Rectum (tissue), 1 donor: Measurements from ENCODE around the genes SLC25A34 and NECAP2.

- PRO-cap = bidirectional peak, plus-strand start at chr1:15388366, minus-strand start at chr1:15388262
Measured at GRCh38 chr1:15387968-15388870, 21.5 kb upstream of the EFHD2 start.

GRCh38 chr1:15519365-15519603 lies 4.7 kb downstream of the CASP9 start:
- PRO-cap = no peak

DNA sequence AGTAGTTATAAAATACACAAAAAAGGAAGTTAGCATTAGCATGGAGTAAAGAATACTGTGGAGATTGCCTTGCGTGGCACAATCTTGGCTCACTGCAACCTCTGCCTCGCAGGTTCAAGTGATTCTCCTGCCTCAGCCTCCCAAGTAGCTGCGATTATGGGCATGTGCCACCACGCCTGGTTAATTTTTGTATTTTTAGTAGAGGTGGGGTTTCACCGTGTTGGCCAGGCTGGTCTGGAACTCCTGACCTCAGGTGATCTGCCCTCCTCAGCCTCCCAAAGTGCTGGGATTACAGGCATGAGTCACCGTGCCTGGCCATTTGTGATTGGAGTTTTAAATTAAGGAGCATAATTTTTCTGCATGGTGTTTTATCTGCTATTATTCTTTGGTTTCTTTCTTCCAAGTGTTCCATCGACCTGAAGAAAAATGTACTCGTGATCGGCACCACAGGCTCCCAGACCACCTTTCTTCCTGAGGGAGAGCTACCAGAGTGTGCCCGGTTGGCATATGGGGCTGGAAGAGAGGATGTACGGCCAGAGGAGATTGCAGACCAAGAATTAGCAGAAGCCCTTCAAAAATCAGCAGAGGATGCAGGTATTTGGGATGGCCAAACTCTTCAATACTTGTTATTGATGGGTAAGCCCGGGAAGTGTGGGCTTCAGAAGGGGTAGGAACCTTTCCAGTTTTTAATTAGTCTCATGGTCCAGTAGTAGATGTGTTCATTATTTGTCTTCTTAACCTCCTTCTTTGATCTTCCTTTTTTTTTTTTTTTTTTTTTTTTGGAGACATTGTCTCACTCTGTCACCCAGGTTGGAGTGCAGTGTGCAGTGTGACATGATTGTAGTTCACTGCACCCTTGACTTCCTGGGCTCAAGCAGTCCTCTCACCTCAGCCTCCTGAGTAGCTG lies 8.0 kb upstream of the RSC1A1 start:
- PRO-cap = no peak

DNA sequence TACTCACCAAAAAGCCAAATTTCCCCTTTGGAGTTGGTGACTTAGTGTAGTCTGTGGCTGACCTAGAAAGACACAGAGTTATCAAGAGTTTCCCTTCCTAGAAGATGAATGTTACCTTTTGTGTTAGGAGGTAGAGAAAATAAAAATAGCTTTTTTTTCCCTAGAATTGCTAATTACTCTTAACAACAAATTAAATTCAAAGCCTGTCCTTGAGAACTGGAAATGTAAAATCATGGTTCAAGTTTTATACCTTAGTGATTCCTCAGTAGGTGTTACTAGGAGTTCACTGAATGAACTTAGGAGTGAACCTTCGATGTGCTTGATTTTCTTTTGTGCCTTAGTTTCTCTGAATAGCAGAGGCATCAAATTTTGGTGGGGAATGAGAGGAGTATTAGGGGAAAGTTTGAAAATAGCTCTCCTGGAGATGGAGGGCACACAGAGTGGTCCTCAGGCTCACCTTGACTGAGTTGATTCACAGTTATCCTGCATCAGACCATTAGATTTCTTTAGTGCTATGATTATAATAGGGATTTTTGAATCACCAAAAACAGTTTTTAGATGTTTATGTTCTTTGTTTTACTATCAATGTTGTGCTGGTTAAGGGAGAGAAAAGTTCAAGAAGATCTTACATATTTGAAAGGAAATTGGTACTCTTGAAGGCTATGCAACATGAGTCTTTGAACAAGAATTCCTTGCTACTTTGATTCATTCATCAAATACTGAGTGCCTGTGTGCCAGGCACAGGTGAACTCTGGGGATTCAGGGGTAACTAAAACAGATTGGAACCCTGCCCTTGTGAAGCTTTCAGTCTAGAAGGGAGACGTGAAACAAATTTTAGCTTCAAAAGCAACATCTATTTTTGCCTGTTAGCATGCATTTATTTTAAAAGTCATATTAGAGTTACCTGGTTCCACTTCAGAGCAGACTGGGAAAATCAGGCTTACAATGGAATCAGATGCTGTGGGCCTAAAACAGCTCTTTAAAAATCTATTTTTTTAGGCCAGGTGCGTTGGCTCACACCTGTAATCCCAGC lies 6.7 kb downstream of the RSC1A1 start:
- PRO-cap = no peak

GRCh38 chr1:15735812-15736821 lies at the start of gene SLC25A34:
SLC25A34 (plus strand) TSS chr1:15736258.
- PRO-cap = bidirectional peak, plus-strand start at chr1:15736258, minus-strand start at chr1:15736136

GRCh38 chr1:15756035-15756948 lies 2.3 kb upstream of the FBLIM1 start:
- PRO-cap = bidirectional peak, plus-strand start at chr1:15756638, minus-strand start at chr1:15756598

- PRO-cap = bidirectional peak, plus-strand start at chr1:15837082, minus-strand start at chr1:15836872; bidirectional peak, plus-strand start at chr1:15837638, minus-strand start at chr1:15837511
Measured at GRCh38 chr1:15836708-15837795, 10.5 kb upstream of the SPEN start.

- PRO-cap = bidirectional peak, plus-strand start at chr1:15849142, minus-strand start at chr1:15848847
Measured at GRCh38 chr1:15849027-15849219, 1.4 kb downstream of the SPEN start.

DNA sequence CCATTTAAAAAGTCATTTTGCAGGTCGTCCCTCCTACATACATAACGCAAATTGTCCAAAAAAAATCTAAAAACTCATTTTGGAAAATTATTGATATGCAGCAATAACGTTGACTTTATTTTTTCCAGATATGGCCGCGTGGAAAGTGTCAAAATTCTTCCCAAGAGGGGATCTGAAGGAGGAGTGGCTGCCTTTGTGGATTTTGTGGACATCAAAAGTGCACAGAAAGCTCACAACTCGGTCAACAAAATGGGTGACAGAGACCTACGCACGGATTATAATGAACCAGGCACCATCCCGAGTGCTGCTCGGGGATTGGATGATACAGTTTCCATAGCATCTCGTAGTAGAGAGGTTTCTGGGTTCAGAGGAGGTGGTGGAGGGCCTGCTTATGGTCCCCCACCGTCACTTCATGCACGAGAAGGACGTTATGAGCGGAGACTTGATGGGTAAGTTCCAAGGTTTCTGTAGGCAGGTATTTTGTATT lies 25.2 kb downstream of the SPEN start:
- PRO-cap = no peak

GRCh38 chr1:16076549-16077251 lies 3.2 kb upstream of the FAM131C start:
- PRO-cap = no peak

GRCh38 chr1:16124647-16125304 lies 31.1 kb downstream of the EPHA2 start:
- PRO-cap = no peak

DNA sequence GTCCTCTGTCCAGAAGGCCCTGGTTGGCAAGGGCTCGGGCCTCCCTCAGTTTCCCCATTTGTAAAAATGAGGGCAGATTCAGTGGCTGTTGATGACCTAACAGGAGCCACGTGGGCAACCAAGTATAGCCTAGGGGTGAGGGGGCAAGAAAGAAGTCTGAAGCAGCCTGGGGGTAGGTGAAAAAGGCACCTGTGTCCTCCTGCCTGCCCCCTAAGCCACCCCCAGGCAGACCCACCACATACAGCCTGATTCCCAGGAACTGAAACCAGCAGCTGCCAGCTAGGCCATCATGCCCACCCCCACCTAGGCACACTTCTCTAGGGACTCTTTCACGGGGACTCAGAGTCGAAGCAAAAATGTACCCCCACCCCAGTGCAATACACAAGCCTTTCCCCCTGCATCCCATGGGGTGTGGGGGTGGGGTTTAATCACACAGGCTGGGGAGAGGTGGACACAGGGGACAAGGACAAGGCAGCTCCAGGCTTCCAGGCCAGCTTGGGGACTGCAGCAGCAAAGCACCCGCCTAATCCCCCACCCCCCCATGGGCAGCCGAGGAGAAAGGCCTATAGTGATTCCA lies 2.2 kb downstream of the EPHA2 start:
- PRO-cap = no peak

GRCh38 chr1:16181596-16182268 lies 25.9 kb upstream of the EPHA2 start:
- PRO-cap = bidirectional peak, plus-strand start at chr1:16182152, minus-strand start at chr1:16181908

DNA sequence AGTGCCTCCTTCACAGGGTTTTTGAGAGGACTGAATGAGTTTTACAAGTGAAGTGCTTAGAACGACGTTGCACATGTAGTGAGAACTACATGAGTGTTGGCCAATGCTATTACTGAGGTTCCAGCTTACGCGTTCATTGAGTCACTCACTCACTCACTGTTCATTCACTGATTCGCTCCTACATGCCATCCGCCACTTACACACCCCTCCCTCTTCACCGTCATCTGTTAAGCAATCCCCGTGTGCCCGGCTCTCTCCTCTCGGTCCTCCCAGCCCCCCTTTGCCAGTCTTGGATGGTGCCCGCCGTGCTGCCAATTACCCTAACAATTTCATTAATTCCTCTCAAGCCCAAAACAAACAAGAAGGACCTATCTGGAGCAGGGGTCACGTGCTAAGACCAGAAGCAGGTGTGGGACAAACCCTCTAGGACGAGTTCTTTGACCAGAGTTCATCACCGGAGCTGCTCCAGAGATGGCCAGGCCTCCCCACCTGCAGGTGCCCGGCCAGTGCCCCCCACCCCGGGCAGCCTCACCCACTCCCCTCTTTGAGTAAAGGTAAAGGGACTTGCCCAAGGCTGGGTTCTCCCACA lies 27.4 kb upstream of the EPHA2 start:
- PRO-cap = no peak

GRCh38 chr1:16188857-16189550 lies 23.4 kb downstream of the ARHGEF19 start:
- PRO-cap = bidirectional peak, plus-strand start at chr1:16189286, minus-strand start at chr1:16189095

GRCh38 chr1:16440118-16440889 lies at the start of gene NECAP2:
NECAP2 (plus strand) TSS chr1:16440724.
- PRO-cap = bidirectional peak, plus-strand start at chr1:16440713, minus-strand start at chr1:16440524

DNA sequence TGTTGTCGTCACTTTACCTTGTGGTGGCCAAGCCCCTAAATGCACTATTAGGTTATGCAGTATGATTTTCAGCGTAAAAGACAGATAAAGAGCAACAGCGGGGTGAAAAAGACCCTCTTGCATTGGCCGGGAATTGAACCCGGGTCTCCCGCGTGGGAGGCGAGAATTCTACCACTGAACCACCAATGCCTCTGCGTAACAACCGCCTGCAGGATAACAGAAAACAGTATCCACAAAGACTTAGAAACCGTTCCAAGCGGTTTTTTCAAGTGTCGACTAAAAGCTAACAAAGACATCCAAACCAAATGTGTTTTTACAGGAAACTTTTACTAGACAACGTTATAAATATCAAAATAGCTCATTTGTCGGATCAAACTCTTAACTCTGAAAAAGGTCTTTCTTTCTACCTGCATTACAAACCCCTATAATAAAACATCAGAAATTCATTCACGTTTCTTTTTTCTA lies 105.3 kb downstream of the NECAP2 start:
- PRO-cap = no peak

DNA sequence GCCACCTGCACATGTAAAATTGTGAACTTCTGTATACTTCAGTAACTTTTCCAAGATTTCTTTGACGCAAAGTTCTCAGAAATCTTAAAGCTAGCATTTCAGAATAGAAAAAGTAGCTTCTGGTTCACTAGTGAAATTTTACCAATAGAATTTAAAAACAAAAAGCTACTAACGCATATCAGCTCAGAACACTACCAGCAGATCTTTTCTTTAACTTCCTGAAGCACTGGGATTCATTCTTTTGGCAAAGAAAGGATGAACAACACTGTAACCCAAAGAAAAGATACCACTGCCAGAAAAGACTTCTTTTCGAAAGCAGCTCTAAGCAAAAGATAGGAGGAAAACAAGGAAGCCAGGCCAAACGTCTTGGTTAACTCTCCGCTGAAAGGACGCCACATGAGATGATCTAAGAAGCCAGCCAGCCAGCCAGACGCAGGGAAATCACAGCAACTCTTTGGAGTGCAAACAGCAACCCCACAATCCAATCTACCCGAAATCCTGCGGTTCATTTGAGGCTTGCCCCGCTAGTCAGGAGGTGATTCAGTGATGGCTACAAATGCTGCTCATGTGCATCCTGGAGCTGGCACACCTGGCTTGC lies 171.9 kb downstream of the NECAP2 start:
- PRO-cap = no peak

- PRO-cap = unidirectional peak, minus-strand start at chr1:16914487; unidirectional peak, minus-strand start at chr1:16914551
Measured at GRCh38 chr1:16914374-16915412, 7.0 kb upstream of the CROCC start.

GRCh38 chr1:16954382-16955007 lies 25.9 kb downstream of the MFAP2 start:
- PRO-cap = no peak